Sigmoid colon (tissue), 4 donors: ENCODE data around the genes ING5 and GAL3ST2.

DNA sequence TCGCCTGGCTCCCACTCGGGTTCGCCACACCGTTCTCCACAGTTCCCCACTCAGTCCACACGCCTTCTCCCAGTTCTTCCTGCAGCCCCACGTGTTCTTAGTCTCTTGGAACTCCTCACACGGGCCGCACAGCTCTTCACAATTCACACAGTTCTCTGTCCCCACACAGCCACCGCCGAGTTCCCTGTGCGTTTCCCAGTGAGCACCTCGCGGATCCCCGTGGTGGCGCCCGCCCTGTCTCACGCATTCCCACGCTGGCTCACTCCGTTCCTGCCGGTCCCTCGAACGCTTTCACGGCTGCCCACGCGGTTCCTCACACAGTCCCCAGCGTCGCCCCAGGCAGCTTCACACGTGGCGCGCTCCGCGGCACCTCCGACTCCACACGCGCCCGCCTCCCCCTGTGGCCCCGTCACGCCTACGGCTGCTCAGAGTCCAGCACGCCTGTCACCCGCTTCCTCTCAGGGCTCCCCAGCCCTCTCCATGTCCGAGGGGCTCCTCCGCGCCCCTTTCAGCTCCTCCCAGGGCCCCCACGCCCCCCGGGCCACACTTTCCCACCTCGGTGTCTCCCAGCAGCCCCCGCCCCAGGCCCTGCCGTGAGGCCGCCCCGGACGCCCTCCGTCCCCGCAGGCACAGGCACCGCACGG lies 38.1 kb downstream of the KIF1A start:
- PRO-cap, result no peak
- RAMPAGE, long total RNA, 4 experiments, result no peak in any of the 4 experiments

GRCh38 chr2:240872546-240873034 lies 4.0 kb downstream of the AGXT start:
- PRO-cap, result no peak
- RAMPAGE, long total RNA, 4 experiments, result no peak in any of the 4 experiments

- PRO-cap, result no peak
- RAMPAGE, long total RNA, 4 experiments, result no peak in any of the 4 experiments
Measured at GRCh38 chr2:241063279-241064357, 38.5 kb downstream of the MTERF4 start.

DNA sequence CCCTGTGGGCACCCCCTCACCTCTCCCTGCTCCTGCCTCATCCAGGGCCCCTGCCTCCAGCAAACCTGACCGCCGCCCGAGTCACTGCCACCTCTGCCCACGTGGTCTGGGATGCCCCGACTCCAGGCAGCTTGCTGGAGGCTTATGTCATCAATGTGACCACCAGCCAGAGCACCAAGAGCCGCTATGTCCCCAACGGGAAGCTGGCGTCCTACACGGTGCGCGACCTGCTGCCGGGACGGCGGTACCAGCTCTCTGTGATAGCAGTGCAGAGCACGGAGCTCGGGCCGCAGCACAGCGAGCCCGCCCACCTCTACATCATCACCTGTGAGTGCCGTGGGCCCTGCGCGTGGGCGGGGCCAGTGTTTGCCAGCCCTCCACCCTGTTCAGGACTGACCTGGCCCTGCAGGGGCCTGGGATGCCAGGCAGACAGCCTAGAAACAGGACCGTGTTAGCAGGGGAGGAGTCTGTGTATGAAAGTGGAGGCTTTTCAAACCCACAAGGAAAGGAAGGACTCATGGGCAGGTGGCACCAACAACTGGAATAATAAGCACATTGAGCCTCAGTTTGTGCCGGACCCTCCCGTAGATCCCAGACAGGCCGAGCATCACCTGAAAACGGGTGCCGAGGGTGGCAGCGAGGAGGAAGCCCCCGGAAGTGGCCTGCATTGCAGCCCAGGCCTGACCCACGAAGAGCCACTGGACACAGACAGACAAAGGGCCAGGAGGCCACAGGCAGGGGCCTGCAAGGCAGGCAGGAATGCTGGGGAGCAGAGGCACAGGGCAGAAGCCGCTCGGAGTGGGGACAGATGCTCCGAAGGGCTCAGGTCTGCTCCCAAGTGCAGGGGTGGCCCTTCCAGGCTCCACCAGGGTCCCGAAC lies 32.0 kb downstream of the MTERF4 start:
- PRO-cap, result no peak
- RAMPAGE, long total RNA, 4 experiments, result start-site peak on the plus strand in 1 of 4 experiments, centred at positions 236 to 605 of the sequence, 9 to 12 reads per replicate

- PRO-cap, result no peak
- RAMPAGE, long total RNA, 4 experiments, result no peak in any of the 4 experiments
Measured at GRCh38 chr2:241084652-241085296, 17.3 kb downstream of the MTERF4 start.

DNA sequence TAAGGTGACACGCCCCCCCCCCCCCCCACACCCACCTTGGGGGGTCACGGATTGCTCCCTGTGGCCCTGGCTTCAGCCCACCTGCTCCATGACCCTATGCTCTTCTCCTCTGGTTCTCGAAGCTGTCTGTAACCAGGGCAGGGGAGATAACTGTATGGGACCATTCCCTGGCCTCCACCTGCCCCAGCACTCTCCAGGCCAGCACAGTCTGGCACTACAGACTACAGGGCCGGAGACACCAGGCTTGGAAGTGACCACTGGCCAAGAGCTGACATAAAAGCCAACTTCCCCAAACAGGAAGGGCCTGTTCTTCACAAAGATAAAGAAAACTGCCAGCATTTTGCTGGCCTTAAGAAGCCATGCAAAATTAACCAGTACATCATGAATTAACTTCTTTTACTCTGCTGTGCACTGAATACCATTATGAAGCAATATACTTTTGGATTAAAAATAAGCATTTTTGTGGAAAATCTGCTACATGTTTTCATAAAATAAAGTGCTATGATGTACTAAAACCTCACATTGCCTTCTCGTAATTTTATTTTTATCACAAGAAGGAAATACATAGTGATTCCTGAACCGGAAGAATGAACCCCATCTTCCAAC lies 6.9 kb downstream of the MTERF4 start:
- PRO-cap, result no peak
- RAMPAGE, long total RNA, 4 experiments, result no peak in any of the 4 experiments

GRCh38 chr2:241218493-241219095 lies 30.1 kb downstream of the ANO7 start:
- PRO-cap, result no peak
- RAMPAGE, long total RNA, 4 experiments, result no peak in any of the 4 experiments

- PRO-cap, result no peak
- RAMPAGE, long total RNA, 4 experiments, result no peak in any of the 4 experiments
Measured at GRCh38 chr2:241230024-241230524, 41.6 kb downstream of the ANO7 start.

GRCh38 chr2:241256088-241256531 lies 59.4 kb downstream of the HDLBP start:
- PRO-cap, result no peak
- RAMPAGE, long total RNA, 4 experiments, result no peak in any of the 4 experiments

GRCh38 chr2:241314427-241315596 lies 660 bp downstream of the HDLBP start:
- PRO-cap, result bidirectional peak, plus-strand start at chr2:241315296, minus-strand start at chr2:241315225
- RAMPAGE, long total RNA, 4 experiments, result start-site peak on the minus strand in 4 of 4 experiments, at chr2:241315157-241315254 at its widest, 431 to 719 reads per replicate

GRCh38 chr2:241355186-241355810 lies 787 bp upstream of the FARP2 start:
- PRO-cap, result no peak
- RAMPAGE, long total RNA, 4 experiments, result no peak in any of the 4 experiments

DNA sequence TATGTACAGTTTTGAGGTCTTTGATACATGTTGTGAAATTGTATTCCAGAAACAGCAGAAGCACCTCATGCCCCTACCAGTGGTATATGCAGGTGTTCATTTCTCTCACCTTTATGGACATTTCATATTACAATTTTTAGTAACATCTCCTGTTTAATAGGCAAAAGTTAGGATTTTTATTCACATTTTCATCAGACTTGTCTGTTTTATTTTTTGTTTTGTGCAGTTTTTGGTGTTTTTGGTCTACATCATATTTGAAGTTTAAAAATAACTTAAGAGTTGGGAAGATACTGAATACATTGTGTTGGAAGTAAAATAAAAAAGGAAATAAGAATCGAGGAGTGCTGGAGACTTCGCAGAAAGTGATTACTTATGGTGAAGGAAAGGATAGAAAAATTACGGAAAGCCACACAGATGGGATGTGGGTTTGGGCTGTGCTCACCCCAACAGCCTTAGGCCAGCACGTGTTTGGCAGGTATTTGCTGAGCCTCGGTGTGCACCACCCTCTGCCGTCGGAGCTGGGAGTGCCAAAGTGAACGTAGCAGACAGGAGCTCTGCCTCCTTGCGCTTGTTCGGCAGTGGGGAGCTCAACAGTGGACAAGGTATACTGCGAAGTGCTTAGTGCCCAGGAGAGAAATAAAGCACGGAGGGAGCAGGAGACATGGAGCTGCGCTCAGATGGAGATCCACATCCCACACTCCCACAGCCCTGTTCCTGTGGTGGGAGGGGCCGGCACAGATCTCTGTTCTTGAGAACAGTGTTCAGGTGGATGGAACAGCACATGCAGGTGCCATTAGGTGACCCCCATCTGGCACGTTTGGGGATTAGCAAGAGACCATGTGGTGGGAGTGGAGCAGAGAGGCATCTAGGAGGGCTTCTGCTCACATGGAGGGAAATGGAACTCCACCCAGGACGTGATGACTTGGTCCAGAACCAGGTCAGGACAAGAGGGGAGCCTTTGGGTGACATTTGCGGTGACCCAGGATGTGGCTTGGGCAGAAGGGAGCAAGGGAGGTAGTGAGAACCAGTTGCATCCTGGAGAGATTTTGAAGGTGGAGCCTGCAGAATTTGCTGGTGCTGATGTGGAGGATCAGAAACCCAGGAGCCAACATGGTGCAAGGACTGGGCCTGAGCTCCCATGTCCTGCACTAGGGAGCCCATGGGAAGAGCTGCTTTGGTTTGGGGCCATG lies 27.0 kb downstream of the FARP2 start:
- PRO-cap, result no peak
- RAMPAGE, long total RNA, 4 experiments, result no peak in any of the 4 experiments

DNA sequence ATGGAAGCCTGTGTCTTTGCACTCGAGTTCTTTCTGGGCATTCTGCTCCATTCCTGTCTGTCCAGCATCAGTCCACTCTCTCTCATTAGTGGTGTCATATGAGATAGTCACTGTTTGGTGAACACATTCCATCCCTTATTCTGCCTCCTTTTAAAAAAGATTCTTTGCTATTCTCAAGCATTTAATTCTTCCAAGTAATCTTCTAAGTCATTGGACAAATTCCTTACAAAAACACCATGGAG lies 19.7 kb downstream of the STK25 start:
- PRO-cap, result no peak
- RAMPAGE, long total RNA, 4 experiments, result no peak in any of the 4 experiments

DNA sequence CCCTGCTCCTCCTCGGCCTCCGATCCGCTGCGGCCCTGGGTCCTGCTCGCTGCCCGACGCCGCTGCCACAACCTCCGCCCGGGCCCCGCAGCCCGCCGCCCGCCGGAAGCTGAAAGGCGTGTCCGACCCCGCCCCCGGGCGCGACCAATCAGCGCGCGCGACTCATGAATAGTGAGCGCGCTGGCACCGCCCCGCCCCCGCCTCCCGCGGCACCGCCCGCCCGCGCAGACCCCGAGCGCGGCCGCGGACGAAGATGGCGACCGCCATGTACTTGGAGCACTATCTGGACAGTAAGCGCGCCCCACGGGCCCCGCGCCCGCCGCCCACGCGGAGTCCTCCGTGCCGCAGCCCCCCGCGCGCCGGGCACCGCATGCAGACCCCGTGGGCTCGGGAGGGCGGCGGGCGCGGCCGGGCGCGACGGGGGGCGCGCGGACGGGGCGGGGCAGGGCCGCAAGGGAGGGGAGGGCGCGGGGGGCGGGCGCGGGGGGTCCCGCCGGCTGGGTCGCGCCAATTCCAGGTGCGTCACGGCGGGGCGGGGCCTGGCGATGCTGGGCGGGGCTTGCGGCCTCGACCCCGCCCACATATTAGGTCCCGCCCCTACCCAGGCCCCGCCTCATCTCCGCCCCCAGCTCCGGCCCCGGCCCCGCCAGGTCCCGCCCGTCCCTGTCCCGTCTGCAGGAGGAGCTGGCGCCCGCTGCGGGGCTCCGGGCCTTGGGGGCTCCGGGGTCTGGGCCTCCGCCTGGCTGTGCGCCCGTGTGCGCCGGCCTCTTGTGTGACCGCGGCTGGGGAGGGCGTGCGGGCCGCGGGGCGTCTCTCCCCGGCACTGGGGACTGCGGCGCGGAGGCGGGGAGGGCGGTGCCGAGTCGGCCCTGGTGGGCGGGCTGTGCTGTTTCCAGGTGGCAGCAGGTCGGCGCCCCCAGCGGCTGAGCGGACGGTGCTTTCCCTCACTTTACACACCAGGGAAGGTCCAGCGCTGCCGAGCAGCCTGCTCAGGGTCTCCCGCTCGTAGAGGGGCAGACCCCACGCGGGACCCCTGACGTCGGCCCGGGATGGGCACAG lies at the start of gene ING5:
Gene ING5 (plus strand): TSS at position 227 of the 1,059 bp plus-strand sequence.
- PRO-cap, result bidirectional peak, plus-strand start at position 234 of the sequence, minus-strand start at position 104 of the sequence; unidirectional peak, minus-strand start at position 506 of the sequence
- RAMPAGE, long total RNA, 4 experiments, result start-site peak on the plus strand in 4 of 4 experiments, centred at positions 233 to 243 of the sequence, 69 to 315 reads per replicate

DNA sequence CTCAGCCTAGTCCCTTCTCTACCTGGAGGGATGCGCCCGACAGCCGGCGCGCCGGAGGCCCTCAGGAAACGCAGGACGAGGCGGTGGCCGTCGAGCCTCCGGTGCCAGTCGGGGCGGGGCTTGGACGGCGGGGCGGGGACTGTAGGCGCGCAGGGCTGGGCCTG lies 176 bp upstream of the D2HGDH start:
- PRO-cap, result bidirectional peak, plus-strand start outside the sequence, minus-strand start at position 110 of the sequence
- RAMPAGE, long total RNA, 4 experiments, result no peak in any of the 4 experiments

- PRO-cap, result no peak
- RAMPAGE, long total RNA, 4 experiments, result no peak in any of the 4 experiments
Measured at GRCh38 chr2:241743542-241743823, 9.1 kb downstream of the D2HGDH start.

GRCh38 chr2:241776620-241776927 lies at the start of gene GAL3ST2:
Gene GAL3ST2 (plus strand): TSS chr2:241776822.
- PRO-cap, result no peak
- RAMPAGE, long total RNA, 4 experiments, result no peak in any of the 4 experiments